PC-3 (cell line): Measurements from ENCODE around the gene ACTRT2.

GRCh38 chr1:2638406-2639386, 5.9 kb upstream of the MMEL1 start:
- RAMPAGE, long total RNA, result no peak

DNA sequence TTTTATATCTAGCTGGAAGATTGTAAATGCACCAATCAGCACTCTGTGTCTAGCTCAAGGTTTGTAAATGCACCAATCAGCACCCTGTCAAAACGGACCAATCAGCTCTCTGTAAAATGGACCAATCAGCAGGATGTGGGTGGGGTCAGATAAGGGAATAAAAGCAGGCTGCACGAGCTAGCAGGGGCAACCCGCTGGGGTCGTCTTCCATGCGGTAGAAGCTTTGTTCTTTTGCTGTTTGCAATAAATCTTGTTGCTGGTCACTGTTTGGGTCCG, 12.3 kb upstream of the TTC34 start:
- RAMPAGE, long total RNA, result no peak

- RAMPAGE, long total RNA, result no peak
Measured at GRCh38 chr1:3021186-3021950, at the start of gene ACTRT2. Gene ACTRT2 (plus strand): TSS chr1:3021467.

DNA sequence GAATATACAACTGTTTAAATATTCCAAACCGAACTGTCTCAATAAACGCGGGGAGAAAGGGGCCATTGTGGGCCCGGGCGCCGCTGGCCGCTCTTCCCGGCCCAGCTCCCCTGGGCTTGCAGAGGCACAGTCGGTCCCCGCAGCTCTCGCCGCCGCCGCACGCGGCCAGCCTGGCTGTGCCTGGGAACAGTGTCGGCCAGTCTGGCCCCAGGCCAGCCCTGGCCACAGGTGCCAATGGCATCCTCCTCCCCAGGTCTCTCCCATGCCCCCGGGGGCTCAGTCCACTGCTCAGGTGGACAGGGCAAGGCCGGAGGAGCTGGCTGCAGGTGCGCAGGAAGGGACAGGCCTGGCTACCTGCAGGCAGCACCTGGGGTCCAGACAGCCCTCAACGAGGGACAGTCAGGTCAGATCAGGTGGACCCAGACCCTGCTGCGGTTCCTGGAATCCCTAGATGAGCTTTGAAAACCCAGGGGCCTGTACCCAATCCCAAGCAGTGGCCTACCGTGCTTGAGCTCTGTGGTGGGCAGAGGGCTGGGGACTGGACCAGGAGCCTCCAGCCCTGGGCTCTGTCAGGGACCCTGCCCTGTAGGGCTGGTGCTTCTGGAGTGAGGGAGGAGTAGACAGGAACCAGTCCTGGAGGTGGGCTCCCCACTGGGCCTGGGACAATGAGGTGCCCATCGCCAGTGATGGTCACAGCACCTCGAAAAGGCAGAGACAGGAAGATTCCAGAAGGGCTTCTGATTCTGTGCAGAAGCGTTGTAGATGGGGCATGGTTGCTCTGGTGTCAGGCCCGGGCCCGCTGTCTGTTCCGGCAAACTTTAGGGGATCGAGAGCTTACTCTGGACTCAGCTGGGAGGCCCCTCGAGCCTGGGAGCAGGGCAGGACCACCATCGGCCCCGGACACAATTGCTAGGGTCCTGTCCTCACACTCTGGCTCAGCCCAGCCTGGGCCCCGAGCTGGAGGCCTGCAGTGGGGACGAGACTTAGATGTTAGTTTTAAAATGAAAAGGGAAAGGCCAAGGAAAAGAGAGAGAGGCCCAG, 57.4 kb downstream of the PRDM16 start:
- RAMPAGE, long total RNA, result no peak

GRCh38 chr1:3188620-3188980, 119.6 kb downstream of the PRDM16 start:
- RAMPAGE, long total RNA, result no peak

- RAMPAGE, long total RNA, result no peak
Measured at GRCh38 chr1:3316196-3317182, 138.0 kb upstream of the ARHGEF16 start.

DNA sequence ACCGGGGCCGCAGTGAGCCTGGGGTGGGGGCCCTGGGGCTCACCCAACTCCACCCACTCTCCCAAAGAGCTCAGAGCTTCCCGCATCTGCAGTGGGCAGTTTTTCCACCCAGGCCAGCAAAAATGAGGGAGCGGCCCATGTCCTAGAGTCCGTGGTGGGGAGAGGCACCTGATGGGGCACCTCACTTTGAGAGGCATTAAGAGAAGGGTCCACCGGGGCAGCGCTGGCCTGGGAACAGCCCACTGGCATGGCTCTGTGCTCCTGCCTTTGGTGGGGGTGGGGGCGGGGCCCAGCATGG, 105.8 kb upstream of the ARHGEF16 start:
- RAMPAGE, long total RNA, result no peak

- RAMPAGE, long total RNA, result no peak
Measured at GRCh38 chr1:3366058-3366524, 88.4 kb upstream of the ARHGEF16 start.

DNA sequence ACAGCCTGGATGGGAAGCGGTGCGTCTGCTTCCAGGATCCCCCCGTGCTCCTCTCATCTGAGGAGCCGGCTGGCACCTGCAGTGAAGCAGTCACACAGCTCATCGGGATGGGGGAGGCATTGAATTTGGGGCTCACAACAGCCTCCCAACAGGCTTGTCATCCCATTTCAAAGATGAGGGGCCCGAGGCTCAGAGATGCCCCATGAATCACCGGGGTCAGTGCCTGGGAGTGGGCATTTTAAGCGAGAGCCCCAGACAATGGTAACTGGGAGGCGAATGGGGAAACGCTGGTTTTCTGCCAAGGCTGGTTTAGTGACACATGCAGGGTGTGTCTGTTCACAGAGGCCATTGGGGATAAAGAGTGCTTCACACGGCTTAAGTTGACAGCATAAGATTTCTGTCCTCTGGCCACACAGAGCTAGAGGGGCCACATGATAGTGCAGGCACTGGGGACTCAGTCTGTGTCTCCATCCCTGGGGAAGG, 35.2 kb upstream of the ARHGEF16 start:
- RAMPAGE, long total RNA, result no peak

DNA sequence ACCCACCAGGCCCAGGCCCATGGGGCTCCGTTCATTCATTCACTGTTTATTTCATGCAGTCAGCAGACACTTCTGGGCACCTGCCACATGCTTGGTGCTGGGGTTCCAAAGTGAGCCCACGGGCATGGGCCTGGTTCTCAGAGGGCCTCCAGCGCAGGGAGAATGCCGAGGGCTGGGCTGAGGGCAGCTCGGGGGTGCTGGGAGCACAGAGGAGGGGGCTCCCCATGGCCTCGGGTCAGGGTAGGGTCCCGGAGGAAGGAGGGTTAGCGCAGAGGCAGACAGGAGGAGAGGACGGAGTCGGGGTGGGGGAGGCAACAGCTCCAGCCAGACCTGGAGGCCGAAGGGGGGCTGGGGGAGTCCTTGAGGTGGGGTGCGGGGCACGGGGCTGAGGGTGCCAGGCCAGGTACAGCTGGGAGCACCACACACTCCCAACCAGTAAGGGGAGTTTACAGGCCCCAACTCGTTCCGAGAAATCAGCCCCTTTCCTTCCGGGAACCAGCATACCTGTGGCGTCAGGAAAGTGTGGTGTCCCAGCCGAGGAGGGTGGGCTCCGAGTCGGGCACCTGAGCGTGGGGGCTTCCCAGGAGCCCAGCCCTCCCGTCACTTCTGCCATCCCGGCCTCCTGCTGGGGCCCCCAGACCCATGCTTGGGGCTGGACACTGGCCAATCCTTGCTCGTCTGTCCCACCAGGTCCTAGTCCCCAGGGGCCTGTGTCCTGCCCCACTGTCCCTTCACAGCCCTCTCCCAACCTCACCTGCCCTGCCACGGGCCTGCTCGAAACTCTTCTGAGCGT, 10.8 kb downstream of the ARHGEF16 start:
- RAMPAGE, long total RNA, result no peak

GRCh38 chr1:3480216-3480744, 25.8 kb downstream of the ARHGEF16 start:
- RAMPAGE, long total RNA, result no peak

- RAMPAGE, long total RNA, result no peak
Measured at GRCh38 chr1:3787728-3788248, 8.5 kb downstream of the LRRC47 start.

- RAMPAGE, long total RNA, result no peak
Measured at GRCh38 chr1:3836332-3836762, 20.7 kb downstream of the CEP104 start.

- RAMPAGE, long total RNA, result no peak
Measured at GRCh38 chr1:3890443-3890854, 9.6 kb downstream of the C1orf174 start.

GRCh38 chr1:3922058-3922394, 22.0 kb upstream of the C1orf174 start:
- RAMPAGE, long total RNA, result no peak

DNA sequence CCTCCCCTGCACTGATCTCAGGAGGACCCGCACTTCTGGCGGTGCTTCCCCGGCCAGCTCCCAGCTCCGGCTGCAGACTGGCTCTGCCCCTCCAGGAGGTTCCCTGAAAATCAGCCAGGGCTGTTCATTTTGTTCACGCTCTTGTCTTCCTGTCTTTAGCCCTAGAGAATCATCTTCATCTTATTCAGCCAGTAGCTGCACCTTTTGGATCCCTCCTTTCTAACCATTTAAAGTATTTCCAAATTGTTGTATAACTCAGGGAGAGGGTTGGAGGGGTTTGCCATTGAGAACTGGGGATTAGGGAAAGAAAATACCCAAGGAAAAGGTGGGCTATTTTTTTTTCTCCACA, 259.2 kb upstream of the C1orf174 start:
- RAMPAGE, long total RNA, result no peak

GRCh38 chr1:4369999-4370371, 284.4 kb upstream of the AJAP1 start:
- RAMPAGE, long total RNA, result no peak

DNA sequence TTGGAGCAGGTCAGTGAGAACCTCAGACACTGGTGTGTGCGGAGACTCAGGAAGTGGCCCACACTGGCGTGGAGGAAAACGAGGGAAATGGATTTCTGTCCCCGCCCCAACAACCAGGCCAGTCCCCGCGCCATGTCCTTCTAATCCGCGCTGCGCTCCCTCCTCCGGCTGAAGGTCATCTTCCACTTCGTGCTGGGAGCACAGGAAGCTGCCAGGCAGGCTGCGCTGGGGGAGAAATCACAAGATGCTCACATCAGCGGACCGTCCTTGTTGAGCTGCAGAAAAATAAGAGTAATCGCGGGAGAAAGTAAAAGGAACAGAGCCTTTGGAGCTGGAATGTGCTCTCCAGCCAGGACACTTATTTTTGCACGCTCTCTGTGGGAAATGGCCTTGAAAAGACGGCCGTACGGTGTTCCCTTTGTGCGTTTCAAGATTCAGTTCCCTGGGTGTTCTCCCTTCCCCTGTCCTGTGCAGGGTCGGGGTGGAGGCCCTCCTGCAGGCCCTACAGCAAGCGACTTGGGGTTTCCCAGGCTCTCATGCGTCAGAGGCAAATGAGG, 16.3 kb upstream of the AJAP1 start:
- RAMPAGE, long total RNA, result no peak

GRCh38 chr1:5856355-5856847, 135.8 kb downstream of the NPHP4 start:
- RAMPAGE, long total RNA, result no peak

- RAMPAGE, long total RNA, result no peak
Measured at GRCh38 chr1:5949149-5949834, 42.9 kb downstream of the NPHP4 start.